GM19239 (cell line): ENCODE measurements around the genes MTERF2 and CRY1.

- RRBS, result no CpG with 5 or more reads among the region's 3 CpGs
Observed at GRCh38 chr12:106833765-106834182, 59.3 kb downstream of the RIC8B start.

GRCh38 chr12:106838441-106838640 lies 63.9 kb downstream of the RIC8B start:
- RRBS, result no CpG with 5 or more reads among the region's 2 CpGs

DNA sequence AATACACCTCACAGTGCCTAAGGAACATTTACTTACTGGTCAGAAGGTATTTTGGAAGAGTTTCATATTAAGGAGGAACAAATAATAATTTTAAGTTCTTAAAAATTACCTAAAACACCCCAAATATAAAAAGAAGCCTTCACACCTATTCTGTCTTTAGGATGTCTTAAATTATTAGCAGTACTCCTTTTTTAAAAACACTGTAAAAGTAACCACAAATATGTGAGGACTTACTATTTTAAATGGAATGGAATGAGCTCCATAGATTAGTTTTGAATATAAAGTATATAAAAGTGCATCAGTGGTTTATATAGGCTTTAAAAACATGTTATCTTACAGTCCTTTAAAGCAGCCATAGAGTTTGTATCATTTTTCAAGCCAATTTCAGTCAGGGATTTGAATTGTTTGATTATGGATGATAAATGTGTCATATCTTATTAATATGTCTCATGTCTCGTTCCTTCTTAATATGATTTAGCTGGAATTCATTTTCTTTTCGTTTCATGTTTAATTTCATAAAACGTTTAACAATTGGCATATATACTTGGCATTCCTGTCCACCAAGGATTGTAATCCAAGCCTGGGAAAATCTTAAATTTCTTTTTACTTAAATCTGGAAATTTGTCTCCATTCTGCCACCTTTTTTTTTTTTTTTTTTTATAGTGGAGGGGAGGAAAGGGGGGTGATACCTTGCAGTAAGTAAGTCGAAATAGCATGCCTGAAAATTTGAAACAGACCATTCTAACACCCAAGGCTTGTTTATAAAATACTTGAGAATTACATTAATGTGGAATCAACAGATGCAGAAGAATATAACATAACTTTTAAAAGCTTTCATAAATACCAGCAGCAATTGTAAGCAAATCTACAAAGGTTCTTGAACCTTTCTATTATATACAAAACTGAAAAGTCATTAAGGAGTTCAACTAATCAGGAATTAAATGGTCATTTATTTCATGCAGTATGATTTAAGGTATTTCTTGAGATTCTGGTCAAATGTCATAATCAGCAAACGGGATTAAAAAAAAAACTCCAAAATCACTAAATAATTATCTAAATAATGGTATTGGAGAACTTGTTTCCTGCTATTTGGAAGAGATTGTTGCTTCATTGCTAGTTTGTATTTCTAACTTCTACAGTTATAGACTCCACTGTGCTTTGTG lies 14.3 kb downstream of the MTERF2 start:
- RRBS, result no CpG with 5 or more reads among the region's 5 CpGs

DNA sequence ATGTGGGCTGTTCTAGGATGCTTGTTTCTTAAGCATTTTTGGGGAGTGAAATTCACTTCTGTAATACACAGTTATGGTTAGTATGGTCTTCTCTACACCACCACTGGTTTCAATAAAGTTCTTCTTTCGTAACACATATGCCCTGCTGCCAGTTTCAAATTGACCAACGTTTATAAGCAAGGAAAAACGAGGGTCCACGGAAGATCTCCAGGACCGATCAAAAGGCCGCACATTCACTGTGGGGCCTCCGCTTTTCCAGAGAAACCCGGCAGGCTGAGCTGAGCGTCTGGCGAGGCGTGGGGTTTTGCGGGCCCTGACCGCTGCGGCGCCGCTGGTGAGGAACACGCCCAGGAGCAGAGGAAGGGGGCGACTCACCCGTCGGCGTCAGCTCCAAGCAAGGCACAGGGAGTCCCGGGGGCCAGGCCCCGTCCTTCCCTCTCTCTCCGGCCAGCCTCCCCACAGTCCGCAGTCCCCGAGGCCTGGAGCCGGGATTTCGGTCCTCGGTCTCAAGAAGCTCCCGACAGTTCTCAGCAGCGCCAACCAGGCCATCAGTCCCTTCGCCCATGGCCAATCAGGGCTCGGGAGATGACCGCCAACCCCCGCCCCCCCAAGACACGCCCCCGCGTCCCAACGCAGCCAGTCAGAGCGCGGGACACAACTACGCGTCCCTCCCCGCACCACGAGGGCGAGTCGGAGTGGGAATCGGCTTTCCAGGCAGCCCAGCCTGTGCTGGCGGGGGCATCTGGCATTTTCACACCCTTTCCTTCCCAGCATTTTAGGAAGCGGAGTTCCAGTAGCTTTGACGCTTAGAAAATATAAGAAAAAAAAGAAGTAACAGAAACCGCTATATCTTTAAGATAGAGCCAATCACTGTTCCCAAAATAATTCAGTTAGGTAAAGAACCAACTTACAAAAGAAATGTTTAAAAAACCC lies at the start of gene MTERF2:
MTERF2 (minus strand) TSS at position 553 of the 933 bp plus-strand sequence.
- RRBS, result under 1% methylated on average over 4 of the region's 52 CpGs

DNA sequence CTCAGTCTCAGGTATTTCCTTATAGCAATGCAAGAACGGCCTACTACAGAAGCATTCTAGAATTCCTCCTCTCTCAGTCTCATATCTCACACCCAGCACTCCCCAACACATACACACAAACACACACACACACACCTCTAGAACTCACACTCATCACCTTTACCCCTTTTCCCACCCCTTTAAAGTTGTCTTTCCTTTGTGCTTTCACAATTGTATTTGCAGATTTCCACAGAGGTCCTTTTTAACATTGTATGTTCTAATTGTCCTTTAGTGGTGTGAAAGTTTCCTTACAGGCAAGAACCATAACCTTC lies 16.4 kb downstream of the CRY1 start:
- RRBS, result no CpG with 5 or more reads among the region's 1 CpG

DNA sequence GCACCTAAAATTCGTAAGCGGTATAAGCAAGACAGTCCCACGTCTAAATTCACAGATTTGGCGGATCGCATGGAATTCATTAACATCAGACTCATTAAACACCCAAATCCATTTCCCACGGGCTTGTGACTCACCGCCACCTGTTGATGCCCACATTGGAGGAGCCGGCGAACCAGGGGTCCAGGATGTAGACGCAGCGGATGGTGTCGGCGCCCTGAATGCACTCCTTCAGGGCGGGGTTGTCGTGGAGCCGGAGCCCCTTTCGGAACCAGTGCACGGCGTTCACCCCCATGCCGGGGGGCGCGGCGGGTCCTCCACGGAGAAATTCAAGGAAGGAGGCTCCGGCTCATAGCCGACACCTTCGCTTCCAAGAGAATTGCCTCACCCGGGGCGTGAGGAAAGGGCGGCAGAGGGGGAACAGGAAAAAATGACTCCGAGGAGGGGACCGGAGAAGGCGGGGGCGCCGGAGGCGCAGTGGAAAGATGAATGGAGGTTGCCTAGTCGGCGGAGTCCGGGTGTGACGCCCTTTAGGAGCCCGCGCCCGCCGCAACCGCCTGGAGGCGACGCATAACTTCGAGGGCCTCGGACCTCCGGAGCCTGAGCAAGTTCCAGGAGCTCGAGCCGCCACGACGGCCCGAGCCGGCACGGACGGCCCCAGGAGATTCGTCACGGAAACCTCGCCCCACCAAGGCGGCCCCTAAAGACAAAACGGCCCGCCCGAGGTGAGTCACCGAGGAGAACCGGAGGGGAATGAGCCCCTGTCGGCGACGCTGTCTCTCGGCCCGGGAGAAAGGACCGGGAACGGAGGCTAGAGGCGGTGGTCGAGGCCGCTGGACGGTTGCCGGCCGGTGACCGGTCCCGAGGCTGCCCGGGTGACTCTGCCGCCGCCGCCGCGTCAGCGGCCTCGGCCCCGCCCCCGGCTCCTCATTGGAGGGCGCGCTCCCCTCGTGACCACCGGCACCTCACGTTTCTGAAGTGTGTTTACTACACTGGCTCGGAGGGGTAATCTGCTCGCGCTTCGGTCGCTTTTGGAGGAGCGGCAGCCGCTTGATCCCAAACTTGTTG lies at the start of gene CRY1:
CRY1 (minus strand) TSS at position 880 of the 1,065 bp plus-strand sequence.
- RRBS, result 3% methylated on average over 71 of the region's 104 CpGs

DNA sequence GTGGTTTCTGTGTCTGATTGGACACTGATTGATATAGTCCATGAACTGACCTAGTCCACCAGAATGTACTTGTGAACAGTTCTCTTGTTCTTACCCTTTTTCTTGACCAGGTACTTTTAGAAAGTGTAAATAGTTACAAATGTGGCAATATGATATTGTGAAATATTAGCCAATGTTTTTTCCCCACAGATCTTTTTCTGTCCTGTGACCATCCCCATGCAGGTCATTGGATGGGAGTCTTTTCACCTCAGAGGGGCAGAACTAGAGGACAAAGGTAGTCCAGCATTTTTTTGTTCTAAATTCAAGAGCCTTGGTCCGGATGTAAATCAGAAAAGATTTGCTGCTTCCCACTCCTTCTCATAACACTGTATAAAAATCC lies 8.3 kb upstream of the CRY1 start:
- RRBS, result no CpG with 5 or more reads among the region's 1 CpG

- RRBS, result 4% methylated on average over 9 of the region's 42 CpGs
Observed at GRCh38 chr12:107318636-107319106, 437 bp downstream of the ABTB3 start.

DNA sequence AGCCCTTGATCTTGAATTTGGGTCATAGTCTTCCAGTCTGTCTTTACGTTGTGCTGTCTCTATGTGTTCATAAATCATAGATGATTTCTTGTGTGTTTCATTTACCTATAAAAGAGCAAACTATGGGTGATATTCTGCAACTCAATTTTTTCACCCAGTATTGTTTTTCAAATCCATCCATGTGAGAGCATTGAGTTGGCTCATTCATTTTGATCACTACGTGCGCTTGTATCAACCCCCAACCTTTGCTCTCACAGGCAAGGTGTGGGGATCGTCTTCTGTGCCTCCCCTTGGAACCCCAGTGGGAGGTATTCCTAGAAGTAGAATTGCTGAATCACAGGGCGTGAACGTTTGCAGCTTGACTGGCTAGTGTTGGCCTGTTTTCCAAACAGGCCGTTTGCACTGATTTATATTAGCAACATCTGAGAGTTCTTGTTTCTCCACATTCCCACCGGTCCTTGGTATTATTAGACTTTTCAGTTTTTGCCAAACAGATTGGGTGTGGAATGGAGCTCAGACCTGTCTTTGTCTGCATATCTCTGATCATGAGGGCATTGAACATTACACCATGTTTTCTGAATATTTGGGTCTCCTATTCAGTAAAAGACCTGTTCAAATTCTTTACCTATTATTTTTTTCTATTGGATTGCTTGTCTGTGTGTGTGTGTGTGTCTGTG lies 78.7 kb downstream of the ABTB3 start:
- RRBS, result no CpG with 5 or more reads among the region's 8 CpGs

DNA sequence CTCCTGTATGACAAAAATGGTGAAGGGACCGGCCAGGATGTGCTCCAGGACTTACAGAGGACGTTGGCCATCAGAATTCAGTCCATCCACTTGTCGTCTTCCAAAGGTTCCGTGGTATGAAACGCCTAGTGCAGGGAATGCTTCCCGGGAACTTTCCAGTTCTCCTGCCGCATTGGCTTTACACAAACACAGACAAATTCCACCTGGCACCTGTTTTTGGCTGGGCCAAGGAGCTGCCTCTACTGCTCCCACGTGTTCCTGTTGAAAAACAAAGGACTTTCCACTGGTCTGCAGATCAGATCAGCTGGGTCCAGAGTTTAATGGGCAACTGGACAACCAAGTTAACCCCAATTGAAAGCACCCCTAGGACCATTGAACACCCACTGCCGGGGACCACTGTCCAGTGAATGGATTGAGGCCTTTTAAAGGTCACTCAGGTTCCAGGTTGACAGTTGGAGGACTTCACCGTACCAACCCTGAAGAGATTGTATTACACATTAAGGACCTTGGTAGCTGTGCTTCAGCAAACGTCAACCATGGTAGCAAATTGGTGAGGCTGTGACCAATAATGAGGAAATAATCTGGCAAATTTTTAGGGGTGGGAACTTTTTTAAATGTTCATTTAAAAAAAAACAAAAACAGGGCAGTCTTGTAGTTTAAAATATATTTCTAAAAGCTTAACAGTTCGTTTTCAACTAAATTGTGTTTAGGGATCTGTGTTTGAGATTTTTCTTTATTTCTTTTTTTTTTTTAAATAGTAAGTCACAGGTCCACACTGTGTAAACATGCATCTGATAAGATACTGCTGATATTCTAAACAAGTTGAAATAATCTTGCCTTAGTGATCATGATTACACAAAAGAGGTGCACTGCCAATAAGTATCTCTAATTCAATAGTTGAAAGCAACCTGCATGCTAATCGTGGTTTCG lies 27.7 kb upstream of the PWP1 start:
- RRBS, result no CpG with 5 or more reads among the region's 14 CpGs

- RRBS, result no CpG with 5 or more reads among the region's 6 CpGs
Observed at GRCh38 chr12:108117182-108117934, 11.7 kb upstream of the WSCD2 start.

DNA sequence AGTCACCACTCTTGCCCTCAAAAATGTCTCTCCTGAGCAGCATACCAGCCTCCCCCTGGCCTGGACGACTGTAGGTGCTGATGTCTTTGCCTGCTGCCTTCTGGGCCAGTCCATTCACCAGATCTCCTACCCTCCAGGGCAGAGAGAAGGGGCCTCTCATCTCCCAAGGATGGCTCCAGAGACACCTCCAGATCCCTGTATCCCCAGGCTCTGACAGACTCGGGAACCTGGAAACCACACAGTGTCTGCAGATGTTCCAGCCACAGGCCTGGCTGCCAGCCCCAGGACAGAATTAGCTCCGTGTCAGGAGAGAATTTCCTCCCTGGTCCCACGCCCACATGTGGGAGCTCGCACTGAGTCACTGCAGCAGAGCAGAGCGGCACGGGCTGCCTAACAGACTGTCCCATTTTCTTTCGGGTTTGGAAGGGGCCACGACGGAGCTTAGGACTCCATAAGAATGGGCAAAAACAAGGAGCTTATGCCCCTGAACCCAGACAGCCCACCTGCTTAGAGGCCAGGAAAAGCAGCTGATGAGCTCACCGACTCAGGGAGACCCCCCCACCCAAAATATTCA lies 33.6 kb downstream of the CMKLR1 start:
- RRBS, result no CpG with 5 or more reads among the region's 11 CpGs

GRCh38 chr12:108315908-108316473 lies 23.1 kb downstream of the CMKLR1 start:
- RRBS, result no CpG with 5 or more reads among the region's 7 CpGs

- RRBS, result no CpG with 5 or more reads among the region's 9 CpGs
Observed at GRCh38 chr12:108340096-108340504, 989 bp upstream of the CMKLR1 start.

DNA sequence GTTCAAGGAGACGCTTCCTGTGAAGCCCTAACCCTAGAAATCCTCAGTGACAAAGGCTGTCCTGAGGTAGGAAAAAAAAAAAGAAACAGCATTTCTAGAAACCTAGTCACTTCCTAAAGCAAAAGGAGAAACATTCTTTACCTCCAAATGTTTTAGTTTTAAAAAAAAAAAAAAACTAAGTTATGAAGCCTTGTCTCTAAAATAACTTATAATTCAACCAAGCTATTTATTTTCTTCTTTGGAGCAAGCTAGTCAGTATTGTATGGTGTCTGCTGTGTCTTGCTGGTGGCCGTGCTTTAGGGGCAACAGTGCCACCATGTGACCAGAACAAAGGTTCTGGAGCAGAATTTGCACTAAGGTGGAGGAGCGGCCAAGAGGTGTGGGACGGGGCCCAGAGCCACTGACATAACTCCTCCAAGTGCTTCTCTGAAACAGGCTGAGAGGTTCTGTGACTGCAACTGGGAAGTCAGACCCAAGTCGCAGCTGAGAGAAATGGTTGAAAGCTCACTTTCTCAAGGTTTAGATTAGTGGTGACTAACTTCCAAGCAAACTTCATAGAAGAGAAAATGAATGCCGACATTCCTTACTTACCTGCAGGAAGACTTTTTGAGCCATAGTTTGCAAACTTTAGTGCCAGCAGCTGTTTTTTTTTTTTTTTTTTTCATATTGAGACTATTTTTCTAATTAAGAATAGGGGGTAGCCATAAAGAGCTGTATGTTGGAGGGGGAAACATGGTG lies 4.5 kb downstream of the FICD start:
- RRBS, result no CpG with 5 or more reads among the region's 6 CpGs

DNA sequence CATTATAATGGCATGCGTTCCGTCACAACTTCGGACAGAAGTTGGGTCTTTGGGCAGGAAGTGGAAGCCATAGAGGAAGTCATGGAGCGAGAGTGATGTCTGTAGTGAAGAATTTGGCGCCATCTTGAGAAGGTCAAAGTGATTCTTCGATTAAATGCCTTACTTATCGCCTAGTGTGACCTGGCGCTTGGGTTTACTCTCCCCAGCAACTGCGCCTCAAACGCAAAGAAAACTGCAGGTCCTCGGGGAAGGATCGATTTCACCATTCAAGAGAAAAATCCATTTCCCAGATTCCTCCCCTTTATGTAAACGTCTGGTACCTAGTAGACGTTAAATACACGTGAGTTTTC lies 362 bp upstream of the SART3 start:
- RRBS, result no CpG with 5 or more reads among the region's 15 CpGs

GRCh38 chr12:108685300-108686318 lies 45.7 kb downstream of the CORO1C start:
- RRBS, result no CpG with 5 or more reads among the region's 4 CpGs

- RRBS, result no CpG with 5 or more reads among the region's 10 CpGs
Observed at GRCh38 chr12:108815816-108816441, 41.5 kb downstream of the SSH1 start.

GRCh38 chr12:108823862-108824253 lies 33.5 kb downstream of the SSH1 start:
- RRBS, result no CpG with 5 or more reads among the region's 4 CpGs